Uterus (tissue), 7 donors: ENCODE data around the gene XRCC2.

- PRO-cap, 4 experiments, result no peak in any of the 4 experiments
- RAMPAGE, long total RNA, 2 experiments, result no peak in any of the 2 experiments
- RRBS, result no CpG with 5 or more reads among the region's 11 CpGs
Observed at GRCh38 chr7:151243661-151244063, 4.8 kb downstream of the SMARCD3 start.

GRCh38 chr7:151252914-151253239 is 4.4 kb upstream of the SMARCD3 start:
- PRO-cap, 4 experiments, result peak in 4 of 4 experiments; most common plus-strand start chr7:151253133 (in 1); most common minus-strand start chr7:151253044 (in 4)
- RAMPAGE, long total RNA, 2 experiments, result no peak in any of the 2 experiments
- RRBS, result no CpG with 5 or more reads among the region's 8 CpGs

DNA sequence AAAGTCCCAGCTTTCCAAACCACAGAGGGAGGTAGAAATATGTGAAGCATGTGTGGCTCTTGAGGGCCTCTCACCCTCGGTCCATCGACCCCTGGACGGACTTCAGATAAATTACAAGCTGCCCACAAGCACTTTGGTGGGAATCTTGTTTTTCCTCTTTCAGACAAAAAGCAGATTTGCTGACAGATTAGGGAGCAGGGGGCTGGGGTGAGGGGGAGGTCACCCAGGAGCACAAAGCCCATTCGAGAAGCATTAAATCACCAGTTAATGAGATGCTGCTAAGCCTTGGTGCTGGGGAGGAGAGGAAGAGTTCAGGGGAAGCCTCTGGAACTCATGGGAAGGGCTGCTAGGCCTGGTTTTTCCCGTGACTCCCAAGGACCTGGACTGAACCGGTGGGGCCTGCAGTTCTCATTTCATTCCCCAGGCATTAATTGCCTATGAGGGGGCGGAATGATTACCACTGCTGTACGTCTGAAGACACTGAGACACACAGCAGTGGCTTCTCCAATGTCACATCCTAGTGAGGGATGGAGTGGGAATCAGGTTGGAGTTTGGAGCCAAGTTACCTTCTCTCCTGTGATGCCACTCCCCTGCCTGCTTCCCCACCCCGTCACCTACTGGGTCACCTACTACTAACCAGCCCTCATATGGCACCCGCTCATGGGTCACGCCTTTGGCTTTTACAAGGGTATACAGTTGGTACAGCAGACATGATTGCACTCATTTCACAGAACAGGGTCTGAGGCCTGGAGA is 11.1 kb downstream of the CRYGN start:
- PRO-cap, 4 experiments, result peak in 4 of 4 experiments; most common plus-strand start position 457 of the sequence (in 2); most common minus-strand start position 386 of the sequence (in 4)
- RAMPAGE, long total RNA, 2 experiments, result no peak in any of the 2 experiments
- RRBS, result no CpG with 5 or more reads among the region's 11 CpGs

GRCh38 chr7:151538205-151538643 is 18.5 kb upstream of the RHEB start:
- PRO-cap, 4 experiments, result peak in 1 of 4 experiments; most common minus-strand start chr7:151538436 (in 1)
- RAMPAGE, long total RNA, 2 experiments, result no peak in any of the 2 experiments
- RRBS, result no CpG with 5 or more reads among the region's 4 CpGs

- PRO-cap, 4 experiments, result no peak in any of the 4 experiments
- RAMPAGE, long total RNA, 2 experiments, result no peak in any of the 2 experiments
- RRBS, result 85% methylated on average over 2 of the region's 13 CpGs
Observed at GRCh38 chr7:151558392-151558897, 38.8 kb upstream of the RHEB start.

- PRO-cap, 4 experiments, result no peak in any of the 4 experiments
- RAMPAGE, long total RNA, 2 experiments, result no peak in any of the 2 experiments
- RRBS, result no CpG with 5 or more reads among the region's 34 CpGs
Observed at GRCh38 chr7:151711796-151713202, 164.6 kb downstream of the PRKAG2 start.

DNA sequence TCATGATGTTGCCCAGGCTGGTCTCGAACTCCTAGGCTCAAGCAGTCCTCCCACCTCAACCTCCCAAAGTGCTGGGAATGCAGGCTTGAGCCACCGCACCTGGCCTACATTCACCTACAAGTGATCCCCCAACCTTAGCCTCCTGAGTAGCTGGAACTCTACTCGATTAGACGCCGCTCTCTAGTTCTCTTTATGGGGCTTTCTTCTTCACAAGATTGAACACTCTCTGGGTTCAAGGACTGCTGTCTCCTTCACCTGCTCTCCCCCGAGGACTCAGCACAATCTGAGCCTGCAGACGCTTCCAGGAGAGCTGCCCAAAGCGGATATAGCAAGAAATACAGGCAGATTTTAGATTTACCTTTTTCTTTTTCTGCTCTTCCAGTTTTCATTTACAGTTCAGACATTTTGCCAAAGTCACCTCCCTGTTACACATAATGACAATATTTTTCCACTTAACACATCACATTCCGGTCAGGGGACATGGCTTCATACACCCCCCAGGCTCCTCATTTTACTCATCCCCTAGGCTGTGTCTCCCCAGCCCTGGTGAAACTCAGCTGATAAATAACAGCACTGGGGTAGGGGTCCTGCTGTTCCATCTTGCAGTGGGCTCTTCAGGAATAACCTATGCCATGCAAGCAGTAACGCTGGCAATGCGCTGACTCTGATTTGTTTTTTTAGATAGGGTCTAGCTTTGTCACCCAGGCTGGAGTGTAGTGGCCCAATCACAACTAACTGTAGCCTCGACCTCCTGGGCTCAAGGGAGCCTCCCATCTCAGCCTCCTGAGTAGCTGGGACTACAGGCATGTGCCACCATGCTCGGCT is 142.8 kb downstream of the PRKAG2 start:
- PRO-cap, 4 experiments, result no peak in any of the 4 experiments
- RAMPAGE, long total RNA, 2 experiments, result no peak in any of the 2 experiments
- RRBS, result no CpG with 5 or more reads among the region's 13 CpGs

DNA sequence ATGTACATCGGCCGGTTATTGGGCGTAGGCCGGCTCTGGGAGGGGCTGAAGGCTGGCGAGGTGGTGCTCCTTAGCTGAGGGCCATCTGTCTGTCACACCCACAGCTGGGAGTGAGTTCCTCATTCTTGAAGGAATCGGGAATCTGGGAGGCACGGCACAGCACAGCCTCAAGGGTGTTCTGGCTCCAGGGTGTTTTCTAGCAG is 121.9 kb downstream of the PRKAG2 start:
- PRO-cap, 4 experiments, result no peak in any of the 4 experiments
- RAMPAGE, long total RNA, 2 experiments, result no peak in any of the 2 experiments
- RRBS, result 87% methylated on average over 2 of the region's 7 CpGs

GRCh38 chr7:151807476-151808242 is 69.3 kb downstream of the PRKAG2 start:
- PRO-cap, 4 experiments, result no peak in any of the 4 experiments
- RAMPAGE, long total RNA, 2 experiments, result no peak in any of the 2 experiments
- RRBS, result no CpG with 5 or more reads among the region's 29 CpGs

DNA sequence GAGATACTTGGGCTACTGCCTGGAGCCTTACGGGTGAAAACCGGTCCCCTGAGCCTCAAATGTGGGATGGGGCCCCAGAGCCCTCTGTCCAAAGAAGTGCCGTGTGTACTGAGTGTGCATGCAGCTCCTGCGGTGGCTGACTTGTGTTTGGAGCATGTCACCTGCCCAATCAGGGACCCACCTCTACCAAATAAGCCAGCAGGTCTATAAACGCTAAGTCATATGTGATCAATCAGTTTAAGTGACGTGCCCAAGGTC is 57.3 kb downstream of the PRKAG2 start:
- PRO-cap, 4 experiments, result no peak in any of the 4 experiments
- RAMPAGE, long total RNA, 2 experiments, result no peak in any of the 2 experiments
- RRBS, result no CpG with 5 or more reads among the region's 6 CpGs

GRCh38 chr7:151827896-151828555 is 48.9 kb downstream of the PRKAG2 start:
- PRO-cap, 4 experiments, result no peak in any of the 4 experiments
- RAMPAGE, long total RNA, 2 experiments, result no peak in any of the 2 experiments
- RRBS, result no CpG with 5 or more reads among the region's 8 CpGs

DNA sequence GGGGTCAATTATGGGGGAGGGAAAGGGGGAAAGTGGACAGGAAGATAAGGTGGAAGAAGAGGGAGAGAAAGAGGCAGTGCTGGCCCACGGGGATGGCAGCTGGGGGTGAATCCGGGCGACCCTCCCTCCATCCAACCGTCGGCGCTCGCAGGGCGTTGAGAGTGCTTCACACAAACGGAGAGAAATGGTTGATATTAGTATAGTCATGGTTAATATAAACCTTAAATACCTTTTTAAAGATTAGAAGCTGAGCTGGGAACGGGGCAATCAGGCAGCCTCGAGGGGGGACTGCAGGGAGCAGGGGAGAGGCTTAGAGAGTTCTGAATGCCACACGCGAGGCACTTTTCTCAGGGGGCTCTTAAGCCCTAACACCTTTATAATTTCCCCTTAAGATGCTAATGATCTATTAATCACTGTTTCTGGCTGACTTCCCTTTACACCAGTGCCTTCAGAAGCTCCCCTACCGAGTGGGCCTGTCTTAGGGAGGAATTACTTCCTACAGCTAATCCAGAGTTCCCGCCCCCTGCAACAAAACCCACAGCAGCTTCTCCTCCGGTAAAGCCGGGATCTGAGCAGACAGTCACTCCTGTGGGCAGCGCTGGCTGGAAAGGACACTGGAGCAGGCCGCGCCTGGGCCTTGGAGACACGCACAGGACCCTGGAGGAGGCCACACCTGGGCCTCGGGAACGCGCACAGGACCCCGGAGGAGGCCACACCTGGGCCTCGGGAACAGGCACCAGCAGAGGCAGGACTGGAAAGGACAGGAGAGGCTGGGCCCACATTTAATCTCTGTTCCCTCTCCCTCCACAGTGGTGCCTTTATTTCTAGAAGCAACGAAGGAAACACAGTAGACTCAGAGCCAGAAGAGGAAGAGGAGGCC is 39.3 kb downstream of the PRKAG2 start:
- PRO-cap, 4 experiments, result peak in 2 of 4 experiments; most common plus-strand start position 558 of the sequence (in 2)
- RAMPAGE, long total RNA, 2 experiments, result no peak in any of the 2 experiments
- RRBS, result no CpG with 5 or more reads among the region's 27 CpGs

DNA sequence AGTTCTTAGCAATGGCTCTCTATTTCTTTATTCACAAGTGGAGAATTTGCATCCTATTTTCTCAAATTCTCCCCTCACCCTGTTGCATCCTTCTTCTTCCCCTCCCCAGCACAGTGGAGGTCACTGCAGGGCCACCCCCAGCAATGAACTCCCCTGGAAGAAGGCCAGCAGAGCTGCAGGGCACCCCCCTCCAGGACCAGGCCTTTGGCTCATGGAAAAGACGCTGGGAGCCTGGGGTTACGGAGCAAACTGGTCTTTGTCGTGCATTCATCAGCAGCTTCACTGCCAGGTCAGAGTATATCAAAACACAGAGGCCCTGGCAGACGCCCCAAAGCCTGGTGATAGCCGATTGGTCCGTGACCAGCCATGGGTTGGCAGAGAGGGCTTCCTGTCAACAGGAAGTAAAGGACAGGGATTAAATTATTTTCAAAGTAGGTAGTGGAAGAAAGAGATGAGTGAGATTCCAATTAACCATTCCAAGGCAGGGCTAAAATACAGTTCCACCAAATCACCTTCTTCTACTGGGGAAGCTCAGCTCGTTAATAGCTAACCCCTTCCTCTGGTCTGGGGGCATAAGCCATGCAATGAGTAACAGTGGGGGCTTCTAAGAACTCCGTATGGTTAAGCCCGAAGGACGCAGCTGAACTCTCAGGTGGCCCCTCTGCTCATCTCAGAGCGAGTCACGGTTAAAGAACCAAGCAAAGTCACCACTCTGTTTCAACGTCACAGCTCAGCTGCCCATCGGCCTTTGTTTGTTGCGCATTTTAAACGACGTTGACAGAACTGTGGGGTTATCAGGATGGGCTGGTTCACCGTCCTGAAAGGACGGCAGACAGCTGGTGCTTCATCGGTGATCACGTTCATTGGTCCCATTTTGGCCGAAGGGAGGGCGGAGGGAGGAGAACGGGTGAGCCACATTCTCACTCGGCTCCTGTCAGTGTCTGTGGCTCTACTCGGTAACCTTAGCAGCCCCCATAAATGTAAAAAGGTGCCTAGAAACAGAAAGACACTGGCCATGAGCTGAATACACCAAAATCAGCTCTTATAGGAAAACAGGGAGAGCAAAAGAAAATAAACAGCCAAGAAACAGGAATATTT is 8.8 kb downstream of the PRKAG2 start:
- PRO-cap, 4 experiments, result no peak in any of the 4 experiments
- RAMPAGE, long total RNA, 2 experiments, result no peak in any of the 2 experiments
- RRBS, result no CpG with 5 or more reads among the region's 26 CpGs

DNA sequence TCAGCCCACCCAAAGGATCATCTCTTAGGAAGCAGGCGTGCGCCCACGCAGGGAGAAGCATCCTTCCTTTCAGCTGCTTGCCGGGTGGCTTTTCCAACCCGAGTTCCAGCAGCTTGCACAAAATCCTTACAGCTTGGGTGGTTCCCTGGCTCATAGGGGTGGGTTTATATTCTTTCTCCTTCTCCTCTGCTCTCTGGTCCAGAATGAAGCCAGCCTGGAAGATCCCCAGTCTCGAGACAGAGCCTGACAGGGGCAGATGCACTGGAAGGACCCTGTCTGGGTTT is 1.4 kb upstream of the PRKAG2 start:
- PRO-cap, 4 experiments, result no peak in any of the 4 experiments
- RAMPAGE, long total RNA, 2 experiments, result no peak in any of the 2 experiments
- RRBS, result no CpG with 5 or more reads among the region's 6 CpGs

- PRO-cap, 4 experiments, result peak in 2 of 4 experiments; most common plus-strand start chr7:151897280 (in 2); most common minus-strand start chr7:151897151 (in 1)
- RAMPAGE, long total RNA, 2 experiments, result no peak in any of the 2 experiments
- RRBS, result no CpG with 5 or more reads among the region's 20 CpGs
Observed at GRCh38 chr7:151896962-151897950, 20.3 kb upstream of the PRKAG2 start.

GRCh38 chr7:152005832-152006184 is 19.7 kb upstream of the GALNT11 start:
- PRO-cap, 4 experiments, result no peak in any of the 4 experiments
- RAMPAGE, long total RNA, 2 experiments, result no peak in any of the 2 experiments

GRCh38 chr7:152144063-152144959 is 118.8 kb downstream of the GALNT11 start:
- PRO-cap, 4 experiments, result no peak in any of the 4 experiments
- RAMPAGE, long total RNA, 2 experiments, result start-site peak on the minus strand in 1 of 2 experiments, at chr7:152144715-152144841 at its widest, 22 reads per replicate
- RRBS, result no CpG with 5 or more reads among the region's 10 CpGs

DNA sequence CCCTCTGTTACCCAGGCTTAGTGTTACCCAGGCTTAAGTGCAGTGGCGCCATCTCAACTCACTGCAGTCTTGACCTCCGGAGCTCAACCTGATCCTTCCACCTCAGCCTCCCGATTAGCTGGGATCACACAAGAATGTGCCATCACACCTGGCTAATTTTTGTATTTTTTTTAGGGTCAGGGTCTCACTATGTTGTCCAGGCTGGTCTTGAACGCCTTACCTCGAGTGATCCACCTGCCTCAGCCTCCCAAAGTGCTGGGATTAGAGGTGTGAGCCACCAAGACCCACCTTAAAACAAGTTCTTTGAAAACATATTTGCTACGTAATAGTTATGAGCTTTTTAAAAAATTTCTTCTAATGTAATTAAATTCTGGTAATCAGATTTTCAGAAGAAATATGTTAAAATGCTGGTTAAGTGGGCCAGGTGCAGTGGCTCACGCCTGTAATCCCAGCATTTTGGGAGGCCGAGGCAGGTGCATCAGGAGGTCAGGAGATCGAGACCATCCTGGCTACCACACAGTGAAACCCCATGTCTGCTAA is 26.7 kb downstream of the KMT2C start:
- PRO-cap, 4 experiments, result no peak in any of the 4 experiments
- RAMPAGE, long total RNA, 2 experiments, result no peak in any of the 2 experiments
- RRBS, result no CpG with 5 or more reads among the region's 9 CpGs

GRCh38 chr7:152676047-152676464 is at the start of gene XRCC2:
Gene XRCC2, minus strand, starts transcription at chr7:152676141.
- PRO-cap, 4 experiments, result peak in 4 of 4 experiments; most common plus-strand start chr7:152676276 (in 3); most common minus-strand start chr7:152676141 (in 3)
- RAMPAGE, long total RNA, 2 experiments, result start-site peak on the minus strand in 1 of 2 experiments, at chr7:152676141-152676201 at its widest, 12 reads per replicate
- RRBS, result 2% methylated on average over 10 of the region's 35 CpGs

DNA sequence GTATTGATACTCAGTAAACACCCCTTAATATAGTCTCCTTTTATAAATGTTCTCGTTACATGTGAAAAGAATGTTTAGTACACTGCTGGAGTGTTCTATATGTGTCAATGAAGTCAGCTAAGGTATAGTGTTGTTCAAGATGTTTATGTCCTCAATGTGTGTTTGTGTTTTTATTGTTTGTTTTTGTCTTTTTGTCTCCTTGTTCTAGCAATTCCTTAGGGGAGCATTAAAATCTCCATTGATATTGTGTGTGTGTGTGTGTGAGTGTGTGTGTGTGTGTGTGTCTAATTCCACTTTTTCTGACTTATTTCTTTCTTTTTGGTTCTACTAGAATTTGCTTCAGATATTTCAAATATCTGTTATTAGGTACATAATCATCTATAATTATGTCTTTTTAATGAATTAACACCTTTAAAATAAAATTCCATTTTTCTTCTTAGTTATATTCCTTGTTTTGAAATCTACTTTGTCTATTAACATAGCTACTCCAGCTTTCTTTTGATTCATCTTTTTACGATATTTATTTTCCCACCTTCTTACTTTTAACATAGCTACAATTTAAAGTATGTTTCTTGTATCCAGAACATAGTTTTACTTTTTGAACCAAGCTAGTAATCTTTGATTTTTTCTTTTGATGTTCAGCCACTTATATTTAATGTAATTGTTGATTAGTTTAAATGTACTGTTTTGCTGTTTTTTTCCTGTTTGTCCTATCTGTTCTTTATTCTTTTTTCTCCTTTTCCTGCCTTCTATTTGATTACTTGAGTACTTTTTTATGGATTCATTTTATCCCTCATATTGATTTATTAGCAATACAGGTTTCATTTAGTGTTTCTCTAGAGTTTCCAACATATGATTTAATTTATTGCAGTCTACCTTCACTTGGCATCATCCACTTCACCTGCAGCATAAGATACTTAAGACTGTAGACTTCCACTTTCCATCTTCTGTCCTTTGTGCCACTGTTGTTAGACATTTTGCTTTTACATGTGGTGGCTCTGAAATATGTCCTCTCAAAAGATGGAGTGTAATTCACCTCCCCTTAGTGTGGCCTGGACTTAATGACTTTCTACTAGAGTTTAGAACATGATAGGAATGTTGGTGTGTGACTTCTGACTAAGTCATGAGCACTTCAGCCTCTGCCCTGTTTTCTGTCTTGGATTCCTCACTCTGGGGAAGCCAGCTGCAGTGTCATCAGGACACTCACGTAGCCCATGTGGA is 644.1 kb upstream of the DPP6 start:
- PRO-cap, 4 experiments, result no peak in any of the 4 experiments
- RAMPAGE, long total RNA, 2 experiments, result no peak in any of the 2 experiments
- RRBS, result no CpG with 5 or more reads among the region's 3 CpGs